H9 (cell line): ENCODE data around the gene TSHZ2.

GRCh38 chr20:52971866-52972540, at the start of gene TSHZ2:
Gene TSHZ2, plus strand, starts transcription at chr20:52972358.
- PRO-cap, result unidirectional peak, minus-strand start at chr20:52972090

DNA sequence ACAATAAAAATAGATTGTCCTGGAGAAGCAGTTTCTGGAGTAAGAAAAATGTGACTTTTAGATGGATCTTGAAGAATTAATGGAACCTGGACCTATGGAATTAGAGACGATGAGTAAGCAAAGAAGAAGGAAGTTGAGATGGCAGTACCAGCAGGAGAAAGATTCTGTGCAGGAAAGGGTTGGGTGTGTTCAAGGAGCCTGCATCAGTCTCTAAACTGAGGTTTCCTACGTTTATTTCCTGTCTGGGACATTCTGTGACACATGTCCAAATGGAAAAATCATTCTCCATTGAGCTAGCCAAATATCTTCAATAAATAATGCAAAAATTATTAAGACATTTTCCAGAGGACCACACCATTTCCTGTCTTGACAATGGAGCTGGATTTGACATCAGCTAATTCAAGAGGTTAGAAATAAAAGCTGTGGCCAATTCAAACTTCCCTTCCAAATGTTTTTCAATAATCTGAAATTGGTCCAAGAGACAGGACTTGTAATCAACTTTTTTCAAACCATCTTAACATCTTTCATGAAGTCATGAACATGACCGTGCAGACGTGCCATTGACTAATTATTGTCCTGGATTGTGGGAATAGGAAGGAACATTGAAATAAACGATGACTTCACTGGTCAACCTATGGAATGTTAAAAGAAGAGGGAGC, 198.3 kb downstream of the ZNF217 start:
- PRO-cap, result no peak

DNA sequence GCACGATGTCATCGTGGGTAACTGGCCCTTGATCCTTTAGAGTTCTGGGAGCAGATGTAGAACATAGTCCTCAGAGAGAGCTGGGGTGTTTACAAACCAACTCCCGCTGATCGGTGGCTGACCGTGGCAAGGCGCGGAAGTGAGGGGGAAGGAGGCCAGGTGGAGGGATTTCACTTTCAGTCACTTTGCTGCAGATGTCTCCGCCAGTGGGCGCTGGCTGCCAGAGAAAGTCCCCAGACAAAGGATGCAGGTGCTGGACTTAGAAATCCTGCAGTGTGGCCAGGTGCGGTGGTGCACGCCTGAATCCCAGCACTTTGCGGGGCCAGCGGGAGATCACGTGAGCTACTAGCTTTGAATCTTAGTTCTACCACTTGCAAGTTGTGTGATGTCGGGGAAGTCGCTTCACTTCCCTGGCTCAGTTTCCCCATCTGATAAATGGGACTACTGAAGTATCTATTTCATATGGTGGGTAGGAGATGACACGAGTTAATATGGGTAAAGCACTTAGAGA, 180.5 kb downstream of the ZNF217 start:
- PRO-cap, result bidirectional peak, plus-strand start at position 273 of the sequence, minus-strand start at position 141 of the sequence

DNA sequence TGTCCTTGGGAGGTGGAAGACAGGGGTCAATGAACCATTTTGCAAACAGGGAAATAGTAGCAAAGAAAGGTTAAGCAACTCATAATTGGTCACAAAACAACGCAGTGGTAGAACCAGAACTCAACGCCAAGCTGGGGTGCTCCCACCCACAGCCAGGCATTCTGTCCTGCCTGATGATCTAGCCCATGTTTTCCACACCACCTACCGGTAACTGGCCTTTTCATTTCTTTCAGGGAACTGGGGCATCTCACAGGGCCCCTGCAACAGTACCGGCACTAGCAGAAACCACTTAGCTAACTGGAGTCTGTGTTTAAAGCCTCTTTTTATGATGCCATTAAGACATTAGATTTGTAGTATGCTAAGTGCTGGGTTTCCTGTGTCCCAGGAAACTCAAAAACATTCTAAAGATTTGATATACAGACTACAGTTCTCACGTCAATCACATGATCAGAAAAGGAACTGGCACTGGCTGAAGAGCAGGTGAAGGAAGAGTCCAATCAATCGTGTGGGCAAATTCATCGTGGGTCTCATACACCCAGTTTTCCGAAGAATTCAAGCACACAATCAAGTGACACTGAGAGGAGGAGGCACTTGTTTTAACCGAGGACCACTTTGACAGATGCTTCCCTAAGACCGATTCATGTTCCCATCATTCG, 13.7 kb downstream of the ZNF217 start:
- PRO-cap, result no peak

- PRO-cap, result no peak
Measured at GRCh38 chr20:53581373-53581836, 12.2 kb downstream of the ZNF217 start.

DNA sequence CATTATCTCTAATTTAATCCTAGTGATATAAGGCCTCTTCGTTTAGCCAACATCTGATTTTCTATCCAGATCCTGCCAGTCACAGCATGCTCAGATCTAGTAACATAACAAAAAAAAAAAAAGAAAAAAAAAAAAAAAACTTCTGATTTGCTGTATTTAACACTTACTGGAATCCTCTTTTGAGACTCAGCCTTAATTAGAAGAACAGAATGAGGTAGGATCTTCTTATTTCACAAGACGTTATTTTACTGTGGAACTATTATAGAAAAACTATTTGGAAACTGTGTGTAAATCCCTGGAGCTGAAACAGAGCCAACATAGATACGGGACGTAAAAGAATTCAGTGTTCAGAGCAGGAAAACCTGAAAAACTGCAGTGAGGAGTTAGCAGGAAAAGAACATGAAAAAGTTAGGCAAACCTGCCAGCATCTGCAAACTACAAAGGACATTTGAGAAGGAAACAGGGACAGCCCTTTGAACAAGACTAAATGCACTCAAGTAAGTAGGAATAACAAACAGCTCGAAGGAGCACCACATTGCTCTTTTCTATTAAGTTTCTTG, 3.4 kb upstream of the ZNF217 start:
- PRO-cap, result no peak

DNA sequence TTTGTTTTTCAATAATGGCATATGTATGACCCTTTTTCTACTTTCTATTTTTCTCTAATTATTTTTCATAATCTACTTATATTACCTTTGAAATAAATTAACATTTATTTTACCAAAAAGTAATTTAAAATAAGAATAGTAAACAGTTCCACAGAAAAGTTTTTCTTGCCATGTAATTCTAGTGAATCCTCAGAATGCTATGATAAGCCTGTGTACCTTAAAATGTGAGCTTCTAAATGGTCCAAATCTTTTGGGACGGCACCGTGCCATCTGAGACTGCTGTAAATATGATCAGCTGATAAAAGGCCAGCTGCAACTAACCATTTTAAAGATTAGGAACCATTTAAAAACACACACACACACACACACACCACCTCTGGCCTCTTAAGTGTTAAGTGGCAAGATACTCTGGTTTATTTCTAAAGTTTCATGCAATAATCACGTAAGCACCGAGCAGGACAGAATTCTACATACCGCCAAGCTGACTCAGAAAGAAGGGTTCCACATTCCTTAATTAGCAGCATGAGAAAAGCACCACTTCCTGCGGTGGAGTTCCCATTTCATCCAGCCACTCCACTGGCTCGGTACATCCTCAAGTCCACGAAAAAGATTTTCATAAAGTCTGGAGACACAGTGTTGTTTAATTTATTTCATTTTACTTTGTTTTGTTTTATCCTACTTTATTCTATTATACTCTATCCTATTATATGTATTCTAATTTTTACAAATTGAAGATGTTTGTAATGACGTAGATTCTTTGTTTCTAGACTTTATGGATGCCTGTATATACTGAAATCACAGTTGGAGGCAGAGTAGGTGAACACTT, 17.8 kb upstream of the ZNF217 start:
- PRO-cap, result bidirectional peak, plus-strand start at position 559 of the sequence, minus-strand start at position 468 of the sequence

GRCh38 chr20:53660991-53661445, 67.4 kb upstream of the ZNF217 start:
- PRO-cap, result no peak

- PRO-cap, result no peak
Measured at GRCh38 chr20:53786575-53787381, 193.1 kb upstream of the ZNF217 start.

- PRO-cap, result no peak
Measured at GRCh38 chr20:53805790-53806162, 212.1 kb upstream of the ZNF217 start.

GRCh38 chr20:53847006-53847500, 223.3 kb downstream of the BCAS1 start:
- PRO-cap, result no peak

DNA sequence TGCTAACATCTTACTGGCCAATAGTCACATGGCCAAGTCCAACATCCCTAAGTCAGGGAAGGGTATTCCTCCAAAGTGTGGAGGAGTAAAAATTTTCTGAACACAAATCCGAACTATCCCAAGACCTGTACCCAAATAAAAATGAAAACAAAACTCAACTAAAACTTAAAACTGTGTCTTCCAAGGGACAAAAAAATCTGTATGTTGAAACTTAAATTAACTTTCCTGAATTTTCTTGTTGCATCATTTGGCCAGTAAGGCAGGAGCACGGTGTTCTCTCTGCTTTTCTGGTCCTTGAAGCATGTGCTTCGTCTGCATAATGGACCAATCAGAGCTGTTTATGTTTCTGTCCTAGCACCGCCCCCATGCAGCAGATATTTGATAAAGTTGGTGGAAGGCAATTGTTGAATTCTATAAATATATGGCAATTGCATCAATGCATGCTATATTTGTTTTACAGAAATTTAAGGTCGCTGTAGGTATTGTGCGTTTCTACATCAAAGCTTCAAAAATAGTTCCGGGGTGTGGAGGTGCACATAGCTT, 206.5 kb downstream of the BCAS1 start:
- PRO-cap, result no peak

DNA sequence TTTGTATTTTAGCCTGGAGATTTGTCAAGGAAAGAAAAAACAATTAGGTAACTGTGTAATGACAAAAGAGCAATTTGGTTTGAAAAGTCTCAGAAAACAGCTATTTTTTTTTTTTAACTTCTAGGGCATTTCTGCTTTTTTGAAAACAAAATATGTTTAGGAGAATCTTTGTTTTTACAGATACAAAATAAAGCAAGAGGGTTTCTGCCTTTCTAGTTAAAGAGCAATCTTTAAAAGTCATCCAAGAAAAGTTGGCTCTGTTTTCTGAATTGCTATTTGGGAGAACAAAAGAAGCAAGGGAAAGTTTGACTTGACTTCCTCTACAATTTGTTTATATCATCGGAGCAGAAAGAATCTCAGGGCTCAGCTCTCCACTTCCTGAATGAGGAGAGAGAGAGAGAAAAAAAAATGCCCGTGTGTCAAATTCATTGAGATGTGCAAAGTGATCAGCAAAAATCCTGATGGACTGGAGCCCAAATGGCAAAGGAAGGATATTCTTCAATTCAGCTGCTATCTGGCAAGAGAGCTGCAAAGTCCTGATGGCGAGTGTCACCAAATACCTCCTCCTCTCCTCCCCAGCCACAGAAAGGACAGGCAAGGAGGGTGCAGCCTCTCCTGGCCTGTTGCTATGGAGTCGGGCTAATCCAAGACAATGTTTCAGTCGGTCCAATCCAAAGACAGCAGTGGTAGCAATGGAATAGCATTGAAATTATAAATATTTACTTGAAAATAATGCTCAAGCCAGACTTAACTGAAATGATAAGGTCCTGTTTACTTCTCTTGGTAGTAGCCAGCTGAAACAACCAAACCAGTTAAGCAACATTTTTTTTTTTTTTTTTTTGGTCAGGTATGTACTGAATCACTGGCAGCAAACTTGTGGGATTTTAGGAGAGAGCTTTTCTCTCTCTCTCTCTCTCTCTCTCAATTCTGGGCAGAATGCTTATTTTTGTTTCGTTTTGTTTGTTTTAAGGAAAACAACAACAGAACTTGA, 204.5 kb downstream of the BCAS1 start:
- PRO-cap, result no peak

GRCh38 chr20:53866596-53867040, 203.8 kb downstream of the BCAS1 start:
- PRO-cap, result no peak

- PRO-cap, result no peak
Measured at GRCh38 chr20:53934201-53935345, 135.8 kb downstream of the BCAS1 start.

DNA sequence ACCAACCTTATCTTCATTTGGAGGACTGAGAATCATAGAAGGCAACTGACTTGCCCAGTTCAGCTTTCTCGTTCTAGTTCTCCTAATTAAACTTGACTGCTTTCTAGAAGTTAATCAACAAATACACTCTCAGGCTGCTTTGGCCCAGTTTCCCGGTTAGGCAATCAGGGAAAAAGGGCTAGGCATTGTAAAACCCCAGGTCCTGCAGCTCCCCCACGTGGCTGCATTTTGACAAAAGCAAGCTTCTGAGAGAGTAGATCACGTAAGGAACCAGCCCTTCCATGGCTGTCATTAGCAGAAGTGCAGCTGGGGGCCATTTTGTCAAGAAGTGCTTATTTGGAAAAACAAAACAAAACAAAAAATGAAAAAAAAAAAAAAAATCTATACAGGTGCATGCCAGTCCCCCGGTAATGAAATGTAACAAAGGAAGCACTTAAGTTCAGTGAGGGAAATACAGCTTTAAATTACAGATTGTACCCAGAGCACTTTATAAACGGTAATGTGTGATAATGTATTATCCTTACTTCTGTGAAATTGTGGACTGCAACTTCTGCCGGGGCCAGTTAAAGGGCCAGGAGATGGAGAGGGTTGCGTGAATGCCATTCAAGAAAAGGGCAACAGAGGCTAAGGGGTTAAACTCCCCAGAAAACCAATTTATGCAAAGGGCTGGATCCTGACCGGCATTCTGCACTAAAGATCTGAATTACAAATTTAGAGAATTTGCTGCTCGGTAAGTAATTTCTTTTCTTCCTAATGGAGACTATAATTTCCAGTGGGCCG, 130.3 kb downstream of the BCAS1 start:
- PRO-cap, result no peak

DNA sequence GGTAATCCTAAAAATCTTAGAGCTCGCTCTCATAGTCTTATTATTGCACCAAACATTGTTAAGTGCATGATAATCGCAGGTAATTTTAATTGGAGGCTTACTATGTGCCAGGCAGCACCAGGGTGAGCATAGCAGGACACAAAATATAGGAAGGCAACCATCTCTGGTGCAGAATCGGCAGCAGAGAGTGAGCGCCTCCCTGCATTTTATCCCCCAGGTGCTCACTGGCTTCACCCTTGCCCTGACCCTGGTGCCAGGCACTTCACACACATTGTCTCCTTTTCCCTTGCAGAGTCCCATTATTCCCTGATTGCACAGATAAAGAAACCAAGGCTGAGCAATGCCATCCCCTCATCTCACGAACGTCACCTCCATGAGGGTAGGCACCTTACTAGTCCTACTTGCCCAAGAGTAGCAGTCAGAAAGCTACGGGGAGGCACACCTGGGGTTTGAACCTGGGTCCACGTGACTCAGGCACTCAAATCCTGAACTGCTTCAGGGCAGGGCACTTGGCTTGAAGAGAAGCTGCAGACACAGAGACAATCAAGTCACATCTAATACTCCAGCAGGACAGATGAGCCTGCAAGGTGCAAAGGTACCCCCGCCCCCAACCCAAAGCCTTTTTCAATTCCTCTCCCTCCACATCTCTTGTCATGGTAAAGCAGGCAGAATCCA, 2.0 kb downstream of the BCAS1 start:
- PRO-cap, result no peak

GRCh38 chr20:54132461-54132882, 41.3 kb downstream of the CYP24A1 start:
- PRO-cap, result no peak

DNA sequence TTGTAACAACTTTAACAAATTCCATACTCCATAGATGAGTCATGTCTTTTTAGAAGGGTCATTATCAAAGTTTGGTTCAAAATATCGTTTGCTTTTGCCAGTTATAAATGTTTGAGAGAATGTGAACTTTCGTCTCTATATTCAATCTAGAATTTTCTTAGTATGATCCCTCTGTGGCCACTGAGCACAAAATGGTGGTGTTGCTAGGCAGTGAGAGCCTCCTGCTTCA, 125.1 kb upstream of the DOK5 start:
- PRO-cap, result no peak

DNA sequence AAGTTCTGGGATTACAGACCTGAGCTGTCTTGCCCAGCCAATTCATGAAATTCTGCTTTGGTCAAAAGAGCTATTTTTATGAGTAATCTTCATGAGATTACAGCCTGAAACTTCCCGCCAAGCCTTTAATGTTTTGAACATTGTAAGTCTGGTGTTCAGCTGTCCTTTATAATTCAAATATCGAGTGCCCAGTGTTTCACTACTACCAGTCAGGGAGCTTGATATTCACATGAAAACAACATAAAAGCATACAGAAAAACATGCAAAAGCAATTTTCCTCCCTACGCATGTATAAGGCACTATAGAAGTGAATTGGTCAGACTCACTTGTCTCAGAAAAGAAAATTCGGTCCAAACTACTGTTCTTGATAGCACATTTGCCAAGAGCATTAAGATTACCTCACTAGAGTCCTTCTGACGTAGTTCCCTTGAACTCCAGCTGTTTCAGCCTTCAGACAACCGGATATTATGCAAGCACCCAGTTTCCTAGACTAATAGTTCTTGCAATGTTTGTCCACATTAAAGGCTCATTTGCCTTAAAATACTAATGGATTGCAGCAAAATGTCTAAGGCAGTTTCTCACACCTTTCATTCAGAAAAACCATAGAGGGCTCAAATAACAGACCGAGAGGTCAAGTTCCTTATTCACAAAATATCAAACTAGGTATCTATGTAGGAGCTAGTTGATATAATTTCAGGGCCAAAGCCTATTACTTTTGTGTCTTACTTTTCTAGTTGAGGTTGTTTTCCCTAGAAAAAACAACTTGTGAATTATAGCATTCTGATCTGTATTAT, 2.6 kb upstream of the CASS4 start:
- PRO-cap, result no peak